ENCODE measurements around the genes APOLD1, GPRC5A and EMP1.

- PRO-cap = no peak
These were observed 75.9 kb downstream of the DUSP16 start for GRCh38 chr12:12486515-12487431.

GRCh38 chr12:12488032-12488482, 74.6 kb downstream of the DUSP16 start:
- PRO-cap = no peak

GRCh38 chr12:12520883-12521662, 41.6 kb downstream of the DUSP16 start:
- PRO-cap = no peak

DNA sequence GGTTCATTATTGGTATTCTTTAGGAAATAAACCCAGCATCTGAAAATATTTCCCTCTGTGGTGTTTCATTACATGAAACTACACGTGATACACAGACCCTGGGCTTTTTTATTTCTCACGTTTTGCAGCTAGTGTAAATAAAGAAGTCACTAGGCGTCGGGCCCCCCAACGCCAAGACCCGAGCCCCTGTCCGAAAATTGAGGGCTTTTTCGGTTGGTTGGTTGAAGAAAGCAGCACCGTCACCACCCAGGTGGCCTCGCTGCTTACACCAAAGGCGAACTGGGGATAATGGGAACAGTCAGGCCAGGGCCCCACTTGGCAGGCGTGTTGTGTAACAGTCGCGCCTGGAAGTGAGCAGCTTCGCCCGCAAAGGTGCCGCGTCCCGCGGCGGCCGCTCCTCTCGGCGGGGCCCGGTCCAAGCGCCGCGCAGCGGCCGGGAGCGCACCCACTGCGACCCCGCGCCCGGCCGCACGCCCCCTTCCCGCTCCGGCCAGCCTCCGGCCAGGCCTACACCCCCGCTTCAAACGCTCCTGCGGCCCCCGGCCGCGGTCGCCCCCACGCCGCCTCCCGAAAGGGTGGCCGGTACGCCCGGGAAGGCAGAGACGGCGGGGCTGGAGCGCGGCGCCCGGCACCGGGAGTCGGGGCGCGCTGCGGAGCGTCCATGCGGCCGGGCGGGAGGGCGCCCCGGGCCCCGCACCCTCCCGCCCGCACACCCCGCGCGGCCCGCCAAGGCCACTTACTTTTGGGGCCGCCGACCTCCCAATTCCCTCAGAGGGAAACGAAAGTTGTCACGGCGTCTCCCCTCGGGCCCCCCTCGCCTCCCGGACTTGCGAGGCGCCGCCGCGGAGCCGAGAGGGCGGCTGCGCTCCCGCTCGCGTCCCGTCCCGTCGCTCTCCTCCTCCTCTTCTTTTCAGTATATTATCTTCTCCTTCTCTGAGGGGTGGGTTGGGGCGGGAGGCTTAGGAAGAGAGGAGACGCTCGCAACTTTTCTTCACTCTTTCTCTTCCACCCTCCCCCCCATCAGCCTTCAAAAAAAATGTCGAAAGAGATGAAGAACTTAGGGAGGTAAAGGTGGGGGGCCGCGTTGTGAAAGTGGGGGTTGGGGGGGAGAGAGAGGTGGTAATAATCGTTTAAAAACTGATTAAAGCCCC, 911 bp downstream of the DUSP16 start:
- PRO-cap = bidirectional peak, plus-strand start at position 599 of the sequence, minus-strand start at position 261 of the sequence; unidirectional peak, minus-strand start at position 894 of the sequence

- PRO-cap = no peak
These were observed 9.8 kb downstream of the CREBL2 start for GRCh38 chr12:12621479-12621880.

DNA sequence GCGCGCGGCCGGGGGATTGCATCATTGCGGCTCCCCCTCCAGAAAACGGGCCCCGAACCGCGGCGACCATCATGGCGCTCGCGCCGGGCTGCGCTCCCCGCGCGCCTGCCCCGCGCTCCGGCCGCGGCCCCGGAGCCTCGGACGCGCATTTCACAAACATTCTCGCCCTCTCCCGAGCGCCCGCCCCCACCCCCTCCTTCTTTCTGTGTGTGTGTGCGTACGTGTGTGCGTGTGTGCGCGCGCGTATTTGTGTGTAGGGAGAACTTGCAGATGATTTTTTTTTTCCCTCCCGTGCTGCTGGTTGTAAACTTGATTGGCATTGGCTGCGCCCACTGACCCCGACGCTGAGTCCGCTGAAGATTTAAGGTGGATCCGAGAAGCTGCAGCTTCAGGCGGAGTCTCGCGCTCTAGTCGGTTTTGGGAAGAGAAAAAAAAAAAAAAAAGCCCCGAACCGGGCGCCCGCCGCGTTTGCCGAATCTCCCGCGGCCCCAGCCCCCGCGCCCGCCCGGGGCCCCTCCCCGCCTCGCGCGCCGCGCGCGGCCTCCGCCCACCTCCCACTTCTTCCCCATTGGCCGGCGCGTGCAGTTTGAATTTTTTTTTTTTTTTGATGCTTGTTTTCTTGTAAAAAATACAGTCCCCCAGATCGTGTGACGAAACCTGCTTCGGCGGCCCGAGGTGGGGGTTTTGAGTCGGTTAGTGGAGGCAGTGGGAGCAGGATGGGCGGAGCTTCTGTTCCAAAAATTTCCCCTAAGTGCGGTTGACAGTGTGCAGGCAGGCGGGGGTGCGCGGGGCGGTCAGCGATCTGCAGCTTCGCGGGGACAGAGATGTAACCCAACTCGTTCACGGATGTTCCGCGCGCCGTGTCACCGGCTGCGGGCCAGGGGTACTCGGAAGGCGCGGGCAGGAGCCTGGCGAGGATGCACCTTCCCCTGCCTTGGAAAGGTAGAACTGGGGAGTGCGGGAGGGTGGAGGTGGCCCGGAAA, 8.3 kb downstream of the CDKN1B start:
- PRO-cap = bidirectional peak, plus-strand start at position 72 of the sequence, minus-strand start outside the sequence; bidirectional peak, plus-strand start at position 276 of the sequence, minus-strand start at position 205 of the sequence; bidirectional peak, plus-strand start at position 438 of the sequence, minus-strand start at position 334 of the sequence; bidirectional peak, plus-strand start at position 766 of the sequence, minus-strand start at position 499 of the sequence

GRCh38 chr12:12784758-12786256, at the start of gene APOLD1:
TSS of gene APOLD1 (plus strand) at chr12:12785659.
- PRO-cap = bidirectional peak, plus-strand start at chr12:12785159, minus-strand start at chr12:12785062; bidirectional peak, plus-strand start at chr12:12785412, minus-strand start at chr12:12785242; unidirectional peak, plus-strand start at chr12:12785659

- PRO-cap = no peak
These were observed 18.6 kb downstream of the DDX47 start for GRCh38 chr12:12831802-12832001.

DNA sequence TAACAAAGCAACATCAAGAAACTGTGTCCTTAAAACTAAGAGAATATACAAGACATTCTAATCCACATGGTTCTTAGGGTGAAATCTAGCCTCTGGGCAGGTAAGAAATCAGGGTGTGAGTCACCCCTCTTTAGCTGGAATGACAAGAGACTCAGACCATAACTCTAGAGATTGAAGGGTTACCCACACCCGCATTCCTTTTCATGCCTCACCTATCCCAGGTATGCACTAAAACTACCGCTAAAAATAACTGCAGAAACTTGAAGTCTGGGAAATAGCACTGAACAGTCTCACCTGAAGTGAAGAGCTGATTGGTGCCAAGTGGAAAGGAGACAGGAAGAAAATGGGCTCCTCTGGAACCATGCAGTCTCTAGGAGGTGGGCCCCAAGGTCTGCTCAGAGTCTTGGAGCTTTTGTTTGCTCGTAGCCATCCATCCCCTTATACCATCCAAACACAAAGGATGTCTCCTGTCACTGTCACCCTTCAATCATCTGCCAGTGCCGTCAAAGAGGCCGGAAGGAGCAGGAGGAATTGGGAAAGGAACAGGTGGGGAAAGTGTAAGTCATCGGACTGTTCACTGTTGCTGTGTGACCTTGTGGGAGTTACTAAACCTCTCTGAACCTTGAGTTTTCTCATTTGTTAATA, 22.3 kb downstream of the DDX47 start:
- PRO-cap = no peak

DNA sequence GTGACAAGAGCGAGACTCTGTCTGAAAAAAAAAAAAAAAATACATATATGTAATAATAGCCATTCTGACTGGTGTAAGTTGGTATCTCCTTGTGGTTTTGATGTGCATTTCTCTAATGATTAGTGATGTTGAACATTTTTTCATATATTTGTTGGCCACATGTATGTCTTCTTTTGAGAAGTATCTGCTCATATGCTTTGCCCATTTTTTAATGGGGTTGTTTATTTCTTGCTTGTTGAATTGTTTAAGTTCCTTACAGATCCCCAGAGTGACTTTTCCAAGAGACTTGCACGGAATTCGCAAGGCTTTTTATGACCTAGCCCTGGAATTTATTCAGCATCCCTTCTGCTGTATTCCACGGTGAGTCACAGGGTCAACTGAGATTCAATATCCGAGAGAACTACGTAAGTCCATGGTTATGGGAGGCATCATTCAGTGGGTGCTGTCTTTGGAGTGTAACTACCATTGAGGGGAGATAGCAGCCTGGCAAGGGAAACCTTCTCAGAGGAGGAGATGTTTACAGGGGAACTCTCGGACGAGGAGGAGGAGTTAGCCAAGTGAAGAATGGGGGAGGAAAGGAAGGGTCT, 21.0 kb upstream of the GPRC5A start:
- PRO-cap = no peak

DNA sequence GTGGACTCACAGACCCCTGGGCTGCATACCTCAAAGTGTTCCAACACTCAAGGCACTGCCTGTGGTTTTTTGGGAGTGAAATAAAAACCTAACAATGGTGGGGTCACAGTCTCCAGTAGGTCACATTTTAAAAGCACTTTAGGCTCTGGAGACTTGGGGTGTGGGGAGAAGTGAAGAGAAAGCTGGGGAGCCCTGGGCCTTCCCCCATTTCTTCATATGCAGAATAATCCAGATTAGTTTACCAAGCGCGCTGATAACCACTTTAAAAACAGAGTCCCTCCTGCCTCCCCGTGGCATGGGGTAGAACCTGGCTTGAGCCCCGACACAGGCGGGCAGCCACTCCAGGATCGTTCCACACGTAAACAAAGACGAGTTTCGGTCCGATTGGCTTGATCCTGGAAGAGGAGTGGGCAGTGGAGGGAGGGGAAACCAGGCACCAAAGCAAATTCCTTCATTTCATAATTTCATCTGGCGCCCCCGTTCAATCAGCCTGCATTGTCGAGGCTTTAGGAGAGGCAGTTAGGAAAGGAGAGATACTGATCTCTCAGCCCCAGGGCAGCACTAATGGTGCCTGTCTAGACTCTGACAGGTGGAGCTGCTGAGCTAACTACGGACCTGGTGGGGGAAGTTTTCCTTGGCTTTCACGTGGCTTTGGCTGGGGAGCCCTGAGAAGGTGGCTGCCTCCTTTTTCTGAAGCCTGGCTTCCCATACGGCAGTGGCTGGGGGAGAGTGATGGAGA, 871 bp upstream of the GPRC5A start:
- PRO-cap = bidirectional peak, plus-strand start at position 392 of the sequence, minus-strand start at position 364 of the sequence

DNA sequence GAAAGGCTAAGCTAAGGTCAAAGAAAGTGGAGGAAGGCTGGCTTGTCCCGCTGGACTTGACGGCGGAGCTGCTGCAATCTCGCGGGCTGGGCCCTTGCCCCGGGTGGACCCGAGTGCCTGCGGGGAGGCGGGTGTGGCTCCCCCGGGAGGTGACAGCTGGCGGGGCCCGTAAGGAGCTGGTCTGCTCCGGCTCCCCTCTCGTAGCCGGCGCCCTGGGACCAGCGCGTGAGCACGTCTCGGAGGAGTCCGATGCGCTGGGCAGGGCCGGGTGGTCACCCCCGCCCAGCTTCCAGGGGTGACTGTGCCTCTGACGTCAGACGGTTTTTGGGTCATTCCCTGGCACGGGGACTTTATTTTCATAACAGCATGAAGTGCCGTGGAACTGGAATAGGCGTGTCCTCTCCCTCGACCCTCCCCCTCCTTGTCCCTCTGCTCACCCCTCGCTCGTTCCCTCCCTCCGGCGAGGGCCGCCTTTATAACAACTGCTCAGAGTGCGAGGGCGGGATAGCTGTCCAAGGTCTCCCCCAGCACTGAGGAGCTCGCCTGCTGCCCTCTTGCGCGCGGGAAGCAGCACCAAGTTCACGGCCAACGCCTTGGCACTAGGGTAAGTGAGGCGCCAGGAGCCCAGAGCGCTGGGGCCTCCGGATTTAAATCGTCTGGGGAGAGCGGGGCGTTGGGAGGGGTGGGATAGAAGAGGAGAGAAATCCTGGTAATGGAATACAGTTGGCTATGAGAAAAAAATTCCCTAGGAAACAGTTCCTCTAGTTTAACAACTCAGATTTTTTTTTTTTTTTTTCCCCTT, at the start of gene GPRC5A:
Gene GPRC5A, plus strand, starts transcription at position 502 of the 802 bp plus-strand sequence.
- PRO-cap = bidirectional peak, plus-strand start at position 201 of the sequence, minus-strand start at position 214 of the sequence; bidirectional peak, plus-strand start at position 367 of the sequence, minus-strand start at position 423 of the sequence; bidirectional peak, plus-strand start at position 502 of the sequence, minus-strand start at position 449 of the sequence

GRCh38 chr12:12899219-12899695, 7.9 kb downstream of the GPRC5A start:
- PRO-cap = no peak

- PRO-cap = no peak
These were observed 14.1 kb downstream of the GPRC5A start for GRCh38 chr12:12905420-12905992.

GRCh38 chr12:12913983-12914411, 22.6 kb downstream of the GPRC5A start:
- PRO-cap = no peak

GRCh38 chr12:12926845-12928078, 24.7 kb downstream of the GPRC5D start:
- PRO-cap = bidirectional peak, plus-strand start at chr12:12927744, minus-strand start at chr12:12927557

- PRO-cap = no peak
These were observed 23.1 kb upstream of the GPRC5D start for GRCh38 chr12:12974964-12975587.

GRCh38 chr12:13099661-13100180, 3.7 kb downstream of the GSG1 start:
- PRO-cap = no peak

- PRO-cap = no peak
These were observed 32.0 kb upstream of the GSG1 start for GRCh38 chr12:13135173-13136217.

- PRO-cap = bidirectional peak, plus-strand start at chr12:13196805, minus-strand start at chr12:13196543
These were observed at the start of gene EMP1 for GRCh38 chr12:13196308-13197021. TSS of gene EMP1 (plus strand) at chr12:13196726.